ENCODE results near the gene DTHD1.

GRCh38 chr4:24572675-24573043 is 11.7 kb downstream of the DHX15 start:
- RRBS, result no CpG with 5 or more reads among the region's 4 CpGs

GRCh38 chr4:24657807-24658472 is 73.6 kb upstream of the DHX15 start:
- RRBS, result 3% methylated on average over 1 of the region's 15 CpGs

DNA sequence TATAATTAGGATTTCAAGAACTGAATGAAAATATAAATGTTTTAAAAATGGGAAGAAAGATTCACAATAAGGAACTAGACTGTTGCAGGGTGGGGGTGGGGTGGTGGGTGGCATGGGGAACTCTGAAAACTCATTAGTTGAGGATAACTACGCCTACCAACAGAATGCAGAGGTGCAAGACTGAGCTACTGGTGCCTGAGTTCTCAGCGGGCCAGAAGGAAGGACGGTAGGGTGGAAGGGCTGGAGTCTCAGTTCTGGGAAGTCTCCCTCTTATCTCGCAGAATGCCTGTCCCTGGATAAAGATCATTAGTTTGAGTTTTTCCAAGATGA is 1.4 kb upstream of the SOD3 start:
- RRBS, result no CpG with 5 or more reads among the region's 4 CpGs

GRCh38 chr4:25161134-25161801 is 1.0 kb upstream of the SEPSECS start:
- RRBS, result no CpG with 5 or more reads among the region's 7 CpGs

DNA sequence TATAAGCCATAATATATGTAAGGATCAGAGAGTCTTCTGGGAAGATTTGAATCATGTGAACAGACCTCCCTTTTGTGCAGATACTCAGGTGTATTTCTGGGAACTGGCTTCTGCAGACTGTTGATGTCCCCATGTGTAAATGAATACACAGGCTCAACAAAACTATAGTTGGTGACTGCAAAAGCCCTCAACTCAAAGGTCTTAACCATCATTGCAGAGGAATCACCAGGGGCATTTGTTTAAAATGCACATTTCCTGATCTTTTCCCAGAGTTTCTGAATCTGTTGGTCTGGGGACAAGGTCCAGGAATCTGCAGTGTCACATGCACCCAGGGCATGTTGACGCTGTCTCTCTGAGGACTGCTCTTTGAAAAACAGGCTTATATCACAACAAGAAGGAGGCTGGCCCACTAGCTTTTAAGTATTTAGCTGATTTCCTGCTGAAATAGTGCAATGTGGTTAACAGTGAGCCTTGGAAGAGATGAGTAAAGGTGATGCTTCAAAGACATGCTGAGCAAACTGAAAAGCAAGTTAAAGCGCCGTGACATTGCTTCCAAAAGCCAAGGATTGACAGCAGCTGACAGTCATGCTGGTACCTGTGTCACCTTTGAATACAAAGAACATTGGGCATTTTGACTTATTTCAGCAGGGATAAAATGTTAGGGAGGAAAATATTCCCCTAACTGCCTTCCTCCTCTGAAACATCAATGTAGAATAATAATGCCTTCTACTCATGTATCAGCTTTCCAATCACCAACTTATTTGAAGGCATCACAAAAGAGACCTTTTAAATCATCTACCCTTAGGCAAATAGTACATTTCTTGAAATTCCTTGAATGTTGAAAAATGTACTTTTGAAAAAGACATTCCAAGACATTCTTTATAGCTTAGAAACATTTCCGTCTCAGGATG is 18.6 kb upstream of the SEPSECS start:
- RRBS, result no CpG with 5 or more reads among the region's 4 CpGs

DNA sequence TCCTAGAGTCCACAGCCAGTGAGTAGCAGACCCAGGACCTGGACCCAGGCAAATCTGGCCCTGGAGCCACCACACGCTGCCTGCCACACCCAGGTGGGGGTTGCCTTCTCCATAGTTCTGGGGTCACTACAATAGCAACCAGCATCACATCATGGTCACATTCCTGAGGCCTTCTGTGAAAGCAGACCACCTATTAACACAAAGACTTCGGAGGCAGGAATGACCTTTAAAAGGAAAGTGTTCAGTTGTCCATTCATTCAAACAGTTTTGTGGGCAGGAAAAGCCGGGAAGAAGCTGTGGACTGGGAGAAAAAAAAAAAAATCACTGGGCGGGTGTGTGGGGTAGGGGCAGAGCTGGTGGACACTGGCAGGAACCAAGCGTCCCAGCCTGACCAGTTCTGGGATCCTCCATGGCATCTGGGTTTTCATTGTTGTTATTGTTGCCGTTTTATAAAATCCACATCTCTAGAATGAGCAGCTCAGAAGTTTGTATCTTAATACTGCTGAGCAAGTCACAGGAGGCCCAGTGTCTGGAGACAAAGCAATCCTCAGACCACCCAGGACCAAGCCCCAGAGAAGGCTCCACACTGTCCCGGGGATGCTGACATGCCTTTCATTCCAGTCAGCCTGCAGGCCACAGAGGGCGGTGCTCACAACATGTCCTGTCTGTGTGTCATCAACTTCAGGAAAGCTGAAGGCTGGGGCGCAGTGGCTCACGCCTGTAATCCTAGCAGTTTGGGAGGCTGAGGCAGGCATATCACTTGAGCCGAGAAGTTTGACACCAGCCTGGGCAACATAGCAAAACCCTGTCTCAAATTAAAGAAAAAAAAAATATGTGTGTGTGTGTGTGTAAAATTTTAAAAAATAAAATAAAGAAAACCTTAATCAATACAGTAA is 66.9 kb downstream of the SEL1L3 start:
- RRBS, result no CpG with 5 or more reads among the region's 11 CpGs

- RRBS, result no CpG with 5 or more reads among the region's 4 CpGs
These were observed 3.2 kb downstream of the SEL1L3 start for GRCh38 chr4:25859535-25860126.

DNA sequence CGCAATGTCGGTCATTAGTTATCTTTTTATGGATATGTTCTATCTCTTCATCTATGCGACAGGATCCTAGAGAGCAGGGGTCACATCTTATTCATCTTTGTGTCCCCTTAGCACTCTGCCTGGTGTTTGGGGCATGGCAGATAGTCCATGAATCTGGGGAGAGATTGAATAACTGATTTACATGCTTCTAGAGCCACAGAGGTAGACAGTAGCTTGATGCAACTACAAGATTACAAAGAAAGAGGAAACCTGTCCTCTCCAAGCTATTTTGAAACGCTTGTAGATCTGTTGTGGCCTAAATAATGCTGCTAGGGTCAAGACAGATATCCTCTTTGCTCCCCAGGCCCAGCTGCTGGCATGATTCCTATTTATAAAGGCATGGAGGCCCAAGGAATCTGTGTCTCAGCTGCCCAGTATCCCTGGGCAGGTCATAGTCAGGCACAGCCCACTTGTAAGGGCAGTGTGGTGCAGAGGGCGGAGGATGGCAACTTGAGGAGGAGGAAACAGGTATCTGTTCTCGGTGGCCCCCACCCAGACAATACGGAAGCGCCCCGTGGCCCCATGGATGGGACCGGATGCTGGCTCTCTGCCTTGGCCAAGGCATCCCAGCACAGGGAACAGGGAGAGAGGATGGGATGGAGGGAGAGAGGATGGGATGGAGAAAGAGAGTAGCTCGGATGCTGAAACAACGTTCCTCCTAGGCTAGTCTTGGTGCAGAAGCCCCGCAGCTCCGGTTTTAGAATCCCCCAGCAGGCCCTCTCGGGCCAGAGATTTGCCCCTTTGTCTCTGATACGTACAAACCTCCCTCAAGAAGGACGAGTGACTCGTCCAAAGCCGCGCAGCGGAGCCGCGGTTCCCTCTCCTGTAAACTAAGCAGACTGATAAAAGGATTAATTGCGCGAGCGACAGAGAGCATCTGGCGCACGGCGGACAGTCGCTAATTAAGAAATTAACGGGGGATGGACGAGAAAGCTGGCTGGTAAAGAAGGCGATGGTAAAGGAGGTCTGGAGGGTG is 798 bp upstream of the SMIM20 start:
- RRBS, result no CpG with 5 or more reads among the region's 33 CpGs

DNA sequence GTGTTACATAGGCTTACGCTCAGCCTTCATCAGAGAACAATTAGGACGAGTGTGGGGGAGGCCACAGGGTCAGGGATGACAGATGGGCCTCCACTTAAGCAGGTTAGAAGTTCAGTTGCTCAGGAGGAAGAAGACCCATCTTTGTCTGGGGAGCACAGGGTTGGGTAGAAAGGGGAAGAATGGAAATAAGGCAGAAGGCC is 118.7 kb downstream of the SMIM20 start:
- RRBS, result no CpG with 5 or more reads among the region's 2 CpGs

GRCh38 chr4:26074413-26074783 is 160.4 kb downstream of the SMIM20 start:
- RRBS, result no CpG with 5 or more reads among the region's 5 CpGs

- RRBS, result no CpG with 5 or more reads among the region's 6 CpGs
These were observed 160.7 kb downstream of the SMIM20 start for GRCh38 chr4:26074784-26075134.

GRCh38 chr4:26827338-26827847 is 33.2 kb upstream of the STIM2 start:
- RRBS, result no CpG with 5 or more reads among the region's 8 CpGs

- RRBS, result no CpG with 5 or more reads among the region's 4 CpGs
These were observed 2.8 kb downstream of the STIM2 start for GRCh38 chr4:26863500-26863833.

DNA sequence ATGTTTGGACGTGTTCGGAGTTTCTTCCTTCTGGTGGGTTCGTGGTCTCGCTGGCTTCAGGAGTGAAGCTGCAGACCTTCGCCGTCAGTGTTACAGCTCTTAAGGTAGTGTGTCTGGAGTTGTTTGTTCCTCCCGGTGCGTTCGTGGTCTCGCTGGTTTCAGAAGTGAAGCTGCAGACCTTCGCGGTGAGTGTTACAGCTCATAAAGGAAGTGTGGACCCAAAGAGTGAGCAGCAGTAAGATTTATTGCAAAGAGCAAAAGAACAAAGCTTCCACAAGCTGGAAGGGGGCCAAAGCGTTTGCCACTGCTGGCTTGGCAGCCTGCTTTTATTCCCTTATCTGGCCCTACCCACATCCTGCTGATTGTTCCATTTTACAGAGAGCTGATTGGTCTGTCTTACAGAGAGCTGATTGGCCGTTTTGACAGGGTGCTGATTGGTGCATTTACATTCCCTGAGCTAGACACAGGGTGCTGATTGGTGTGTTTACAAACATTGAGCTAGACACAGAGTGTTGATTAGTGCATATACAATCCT is 1255.9 kb downstream of the STIM2 start:
- RRBS, result no CpG with 5 or more reads among the region's 14 CpGs

DNA sequence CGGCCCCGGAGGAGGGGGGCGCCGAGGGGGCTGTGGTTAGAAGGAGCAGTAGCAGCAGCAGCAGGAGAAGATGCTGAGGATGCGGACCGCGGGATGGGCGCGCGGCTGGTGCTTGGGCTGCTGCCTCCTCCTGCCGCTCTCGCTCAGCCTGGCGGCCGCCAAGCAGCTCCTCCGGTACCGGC is 1.1 kb downstream of the PCDH7 start:
- RRBS, result 0% methylated on average over 1 of the region's 16 CpGs

GRCh38 chr4:31099431-31099871 is 379.3 kb downstream of the PCDH7 start:
- RRBS, result no CpG with 5 or more reads among the region's 6 CpGs

DNA sequence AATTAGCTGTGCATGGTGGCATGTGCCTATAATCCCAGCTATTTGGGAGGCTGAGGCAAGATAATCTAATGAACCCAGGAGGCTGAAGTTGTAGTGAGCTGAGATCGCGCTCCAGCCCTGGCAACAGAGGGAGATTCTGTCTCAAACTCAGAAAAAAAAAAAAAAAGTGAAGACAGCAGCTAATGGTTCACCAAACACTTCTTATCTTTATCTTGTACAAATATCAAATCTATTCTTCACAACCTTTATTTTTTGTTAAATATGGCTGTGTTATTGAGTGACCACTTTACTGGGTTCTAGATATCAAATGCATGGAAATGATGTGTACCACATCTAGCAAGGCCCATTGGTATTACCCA is 2470.0 kb downstream of the ARAP2 start:
- RRBS, result no CpG with 5 or more reads among the region's 2 CpGs

GRCh38 chr4:36130345-36130982 is 113.8 kb downstream of the ARAP2 start:
- RRBS, result no CpG with 5 or more reads among the region's 4 CpGs

DNA sequence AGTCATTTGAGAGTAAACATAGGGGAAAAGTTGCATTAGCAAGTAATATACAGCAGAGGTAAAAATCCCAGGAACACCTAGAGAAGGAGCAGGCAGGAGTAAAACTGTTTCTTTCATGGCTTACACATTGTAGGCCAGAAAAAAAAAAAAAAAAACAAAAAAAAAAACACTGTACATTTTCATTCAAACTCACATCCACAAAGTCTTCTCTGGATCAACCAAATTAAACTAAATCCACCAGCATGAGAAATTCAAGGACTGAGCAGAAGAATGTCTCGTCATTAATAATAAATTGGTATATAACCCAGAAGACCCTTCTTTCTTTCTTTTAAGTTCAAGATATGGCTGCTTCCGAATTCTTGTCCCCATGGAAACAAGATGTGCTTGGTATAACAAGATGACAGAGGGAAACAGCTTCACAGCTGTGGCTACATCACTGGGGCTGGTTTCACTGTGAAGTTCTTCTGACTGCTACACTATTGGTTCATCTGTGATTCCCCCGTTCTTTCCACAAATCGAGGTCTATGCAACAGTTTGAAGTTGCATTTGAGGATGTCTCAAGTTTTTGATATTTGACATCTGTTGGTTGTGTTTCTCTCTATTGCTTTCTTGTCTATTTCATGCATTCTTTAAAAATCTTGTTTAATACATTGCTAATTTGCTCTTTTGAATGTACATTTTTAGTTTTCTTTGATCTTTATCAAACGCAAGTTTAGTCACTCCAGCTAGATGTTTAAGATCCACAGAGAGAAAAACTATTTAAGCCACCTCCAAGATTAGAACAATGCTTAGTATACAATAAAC is 12.3 kb upstream of the DTHD1 start:
- RRBS, result no CpG with 5 or more reads among the region's 5 CpGs

DNA sequence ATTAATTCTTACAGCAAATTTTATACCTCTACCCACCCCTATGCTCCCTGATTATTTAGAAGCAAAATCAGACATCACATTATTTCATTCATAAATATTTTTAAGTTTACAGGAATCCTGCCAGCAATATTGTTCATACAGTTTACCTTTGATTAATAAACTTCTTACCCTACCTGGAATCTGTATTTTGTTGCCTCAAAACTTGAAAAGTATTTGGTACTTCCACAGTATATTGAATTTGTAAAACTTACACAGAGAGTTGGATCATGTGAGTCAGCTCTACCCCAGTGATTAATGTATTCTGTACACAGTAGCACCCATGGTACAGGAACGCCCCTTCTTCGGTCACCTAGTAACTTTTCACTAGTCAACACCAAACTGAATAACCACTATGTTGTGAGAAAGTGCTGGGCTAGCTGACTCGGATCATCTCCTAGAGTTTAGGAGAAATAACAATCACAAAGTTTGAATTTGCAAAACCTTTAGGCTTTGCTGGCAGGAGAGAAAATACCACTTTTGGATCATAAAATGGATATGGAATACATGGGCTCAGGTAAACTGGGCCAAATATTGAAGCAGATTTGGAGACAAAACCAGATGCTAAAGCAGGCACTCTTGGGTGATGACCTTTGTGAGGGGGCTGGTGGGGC is at the start of gene DTHD1:
DTHD1 (plus strand) TSS at position 386 of the 650 bp plus-strand sequence.
- RRBS, result no CpG with 5 or more reads among the region's 3 CpGs